M059J (cell line): Measurements from ENCODE around the gene TRIM24.

DNA sequence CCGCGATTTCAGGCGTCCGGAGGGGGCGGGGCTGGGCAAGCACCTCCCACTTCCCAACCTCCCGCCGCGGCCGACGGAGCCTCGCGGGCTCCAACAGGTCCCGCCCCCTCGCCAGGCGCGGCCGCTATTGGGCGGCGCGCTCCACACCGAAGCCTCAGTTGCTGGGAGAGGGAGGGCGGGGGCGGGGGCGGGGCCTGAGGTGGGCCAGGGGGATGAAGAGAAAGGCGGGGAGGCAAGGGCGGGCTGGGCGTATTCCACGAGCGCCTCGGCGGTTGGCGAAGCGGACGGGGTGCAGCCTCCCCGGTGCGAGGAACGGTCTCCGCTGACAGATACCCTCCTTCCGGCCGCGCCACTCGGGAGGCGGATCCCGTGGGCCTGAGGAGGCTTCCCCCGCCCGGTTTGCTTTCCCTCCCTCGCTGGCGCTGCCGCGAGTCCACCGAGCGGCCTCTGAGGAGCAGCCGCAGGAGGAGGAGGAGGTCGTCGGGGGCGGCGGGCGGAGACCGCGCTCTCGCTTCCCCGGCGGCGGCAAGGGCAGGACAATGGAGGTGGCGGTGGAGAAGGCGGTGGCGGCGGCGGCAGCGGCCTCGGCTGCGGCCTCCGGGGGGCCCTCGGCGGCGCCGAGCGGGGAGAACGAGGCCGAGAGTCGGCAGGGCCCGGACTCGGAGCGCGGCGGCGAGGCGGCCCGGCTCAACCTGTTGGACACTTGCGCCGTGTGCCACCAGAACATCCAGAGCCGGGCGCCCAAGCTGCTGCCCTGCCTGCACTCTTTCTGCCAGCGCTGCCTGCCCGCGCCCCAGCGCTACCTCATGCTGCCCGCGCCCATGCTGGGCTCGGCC is at the start of gene TRIM24:
TSS of gene TRIM24 (plus strand) at position 250 of the 836 bp plus-strand sequence.
- RAMPAGE, long total RNA, result no peak

DNA sequence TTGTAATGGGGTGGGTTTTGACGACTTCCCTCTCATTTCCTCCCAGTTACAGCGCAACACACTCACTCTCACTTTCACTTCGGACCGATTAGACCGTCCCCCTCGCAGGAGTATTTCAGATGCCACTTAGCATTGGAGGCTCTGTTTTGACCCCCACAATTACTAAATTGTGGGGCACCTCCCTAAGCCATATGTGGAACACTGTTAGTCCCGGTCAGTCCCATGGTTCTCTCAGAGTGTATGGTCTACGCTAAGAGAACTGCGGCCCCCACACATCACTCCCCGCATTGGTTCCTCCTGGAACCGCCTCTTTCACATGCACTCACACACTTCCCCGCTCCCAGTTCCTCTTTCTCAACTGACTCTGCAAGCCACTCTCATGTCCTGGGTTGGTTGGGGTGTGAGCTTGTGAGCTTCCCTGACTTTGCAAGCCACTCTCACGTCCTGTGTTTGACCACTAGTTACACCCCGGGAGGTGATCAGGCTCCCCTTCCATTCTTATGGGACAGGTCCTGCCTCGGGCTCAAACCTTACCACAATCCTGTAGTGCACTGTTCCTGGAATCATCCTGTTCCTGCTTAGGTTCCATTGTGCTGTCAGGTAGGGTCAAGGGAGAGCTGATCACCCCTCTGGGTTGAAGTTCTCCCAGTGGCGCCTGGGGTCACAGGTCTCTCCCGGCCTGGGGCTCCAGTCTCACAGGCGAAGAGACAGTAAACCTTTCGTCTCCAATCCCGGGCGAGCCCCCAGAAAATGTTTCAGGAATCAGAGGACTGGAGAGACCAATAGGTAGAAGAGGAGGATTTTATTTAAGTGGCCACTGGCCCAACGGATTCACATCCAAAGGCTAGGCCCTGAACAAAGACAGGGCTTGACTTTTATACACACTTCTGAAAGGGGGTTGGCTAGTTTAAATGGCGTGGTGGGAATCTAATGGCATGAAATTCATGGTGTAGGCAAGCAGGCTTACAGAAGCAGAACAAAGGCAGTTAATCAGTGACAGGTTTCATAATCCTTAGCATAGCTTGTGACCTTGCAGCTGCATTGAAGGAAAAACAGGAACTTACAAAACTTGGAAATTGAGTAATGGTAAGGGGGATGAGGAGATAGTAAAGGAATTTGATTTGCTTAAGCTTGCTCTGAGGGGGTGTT is 105.2 kb downstream of the TRIM24 start:
- RAMPAGE, long total RNA, result no peak

- RAMPAGE, long total RNA, result no peak
Observed at GRCh38 chr7:138727203-138727731, 26.1 kb upstream of the SVOPL start.

- RAMPAGE, long total RNA, result no peak
Observed at GRCh38 chr7:138979438-138980435, 1.5 kb downstream of the KIAA1549 start.

GRCh38 chr7:139035107-139035571 is 703 bp downstream of the ZC3HAV1L start:
- RAMPAGE, long total RNA, result no peak

DNA sequence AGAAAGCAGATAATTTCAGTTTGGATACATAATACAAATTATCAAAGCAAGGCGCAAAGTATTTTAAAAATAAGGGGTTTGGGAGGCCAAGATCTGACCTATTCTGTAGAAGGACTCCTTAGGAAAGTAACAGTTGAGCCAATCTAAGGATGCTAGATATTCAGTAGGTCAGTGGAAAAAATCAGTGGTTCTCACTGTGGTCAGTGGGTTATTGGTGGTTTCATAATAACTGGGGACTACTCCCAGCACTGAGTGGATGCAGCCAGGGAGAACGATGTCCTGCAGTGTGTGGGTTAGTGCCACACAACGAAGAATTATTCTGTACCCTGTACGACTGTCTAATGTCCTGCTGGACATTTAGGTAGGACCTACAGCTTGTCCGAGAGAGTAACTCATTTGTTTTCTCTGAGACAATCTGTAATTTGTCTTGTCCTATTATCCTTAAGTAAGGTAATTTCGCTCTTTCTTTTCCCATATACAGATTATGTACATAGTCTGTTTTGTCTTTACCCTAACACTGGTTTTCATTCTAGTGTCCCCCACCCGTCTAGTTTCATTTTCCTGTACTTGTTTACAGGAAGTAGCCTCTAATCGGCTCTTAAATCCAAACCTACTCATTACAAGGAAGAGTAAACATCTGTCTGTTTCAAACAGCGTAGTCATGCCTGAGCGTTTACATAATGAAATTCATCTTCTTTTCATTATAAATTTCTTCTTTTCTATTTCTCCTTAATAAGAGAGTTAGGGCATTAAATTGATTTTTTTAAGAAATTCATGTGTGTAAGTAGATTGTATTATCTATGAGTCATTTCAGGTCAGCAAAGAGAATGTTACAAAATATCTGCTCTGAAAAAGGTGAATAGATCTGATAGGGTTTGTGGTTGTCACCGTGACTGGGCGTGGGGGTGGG is 8.1 kb upstream of the ZC3HAV1L start:
- RAMPAGE, long total RNA, result no peak

DNA sequence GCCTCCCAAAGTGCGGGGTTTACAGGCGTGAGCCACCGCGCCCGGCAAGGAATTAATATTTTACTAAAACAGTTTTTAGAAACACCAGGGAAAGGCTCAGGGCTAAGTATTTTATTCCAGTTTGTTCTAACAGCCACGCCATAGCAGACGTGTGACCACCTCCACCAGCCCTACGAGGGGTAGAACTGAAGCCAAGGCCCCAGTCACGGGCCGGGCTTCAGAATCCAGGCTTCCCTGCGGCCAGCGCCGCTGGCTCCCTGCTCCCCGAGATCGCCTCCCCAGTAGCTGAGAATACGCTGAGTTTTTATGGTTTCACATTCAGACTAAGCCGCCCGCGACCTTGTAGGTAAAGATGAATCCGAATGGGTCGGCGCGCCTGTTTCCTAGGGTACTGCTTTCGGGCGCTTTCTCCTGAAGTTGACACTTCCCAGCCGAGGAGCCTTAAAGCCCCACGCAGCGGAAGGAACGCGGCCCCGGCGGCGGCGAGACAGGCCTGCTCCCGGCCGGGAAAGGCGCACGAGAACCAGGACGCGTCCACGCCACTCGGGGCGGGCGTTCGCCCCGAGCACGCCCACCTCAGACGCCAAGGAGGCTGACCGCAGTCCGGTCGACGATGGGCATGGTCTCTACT is 645 bp upstream of the LUC7L2 start:
- RAMPAGE, long total RNA, result no peak

- RAMPAGE, long total RNA, result no peak
Observed at GRCh38 chr7:139365216-139366150, 5.8 kb downstream of the LUC7L2 start.

DNA sequence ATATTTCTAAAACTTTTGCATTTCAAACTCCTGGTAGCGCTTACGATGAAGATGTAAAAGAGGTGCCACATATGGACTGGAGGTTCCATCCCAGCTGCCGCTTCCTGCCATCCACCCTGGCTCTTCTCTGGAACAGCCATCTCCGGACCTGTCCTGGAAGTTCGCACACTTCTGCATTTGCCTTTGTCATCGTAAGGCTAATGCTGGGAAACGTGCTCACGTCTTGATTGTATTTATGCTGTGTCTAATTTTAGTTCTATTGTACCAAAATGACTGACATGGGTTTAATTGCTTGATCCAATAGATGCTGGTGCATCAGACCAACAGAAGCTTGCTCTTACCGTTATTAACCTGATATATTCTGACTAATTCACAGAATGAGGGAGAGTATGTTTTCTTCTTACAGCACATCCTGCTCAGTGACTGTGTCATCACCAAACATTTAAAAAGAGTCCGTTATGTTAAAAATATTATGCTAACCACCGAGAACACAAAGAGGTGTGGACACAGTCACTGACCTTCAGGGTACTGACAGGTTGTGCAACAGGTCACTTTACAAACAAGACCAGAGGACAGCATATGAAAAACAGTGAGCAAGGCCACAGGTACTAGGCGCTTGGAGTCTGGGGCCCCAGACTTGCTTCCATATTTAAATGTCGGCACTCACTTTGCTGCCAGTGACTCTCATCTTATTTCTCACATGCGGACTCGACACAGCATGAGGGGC is 102.8 kb downstream of the HIPK2 start:
- RAMPAGE, long total RNA, result no peak

DNA sequence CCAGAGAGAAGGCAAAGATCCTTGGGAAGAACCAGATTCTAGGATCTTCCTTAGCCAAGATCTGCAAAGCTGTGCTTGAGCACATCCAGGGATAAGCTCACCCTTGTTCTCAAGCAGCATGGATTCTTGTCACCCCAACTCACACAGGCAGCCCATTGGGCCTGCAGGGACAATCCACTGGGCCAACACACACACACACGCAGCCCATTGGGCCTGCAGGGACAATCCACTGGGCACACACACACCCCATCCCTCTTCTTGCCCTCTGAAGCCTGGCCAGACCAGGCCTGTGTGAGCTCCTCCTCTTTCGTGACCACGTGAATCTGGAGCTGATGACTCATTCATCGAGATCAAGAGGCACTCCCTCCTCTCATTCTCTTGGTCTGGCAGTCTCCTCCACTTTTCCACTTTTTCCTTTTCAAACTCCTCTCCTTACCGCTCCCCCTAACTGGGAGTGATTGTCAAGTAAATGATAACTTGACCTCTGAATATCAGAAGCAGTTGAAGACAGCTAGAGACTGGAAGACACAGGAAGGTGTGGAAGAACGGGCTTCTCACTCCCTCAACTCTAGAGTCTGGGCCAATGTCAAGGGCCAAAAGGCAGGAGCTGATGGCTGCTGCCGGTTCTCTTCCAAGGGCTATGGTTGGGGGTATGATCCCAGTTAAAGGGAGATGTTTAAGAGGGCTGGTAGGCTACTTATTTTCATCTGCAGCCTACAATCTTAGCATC is 89.7 kb downstream of the HIPK2 start:
- RAMPAGE, long total RNA, result no peak

DNA sequence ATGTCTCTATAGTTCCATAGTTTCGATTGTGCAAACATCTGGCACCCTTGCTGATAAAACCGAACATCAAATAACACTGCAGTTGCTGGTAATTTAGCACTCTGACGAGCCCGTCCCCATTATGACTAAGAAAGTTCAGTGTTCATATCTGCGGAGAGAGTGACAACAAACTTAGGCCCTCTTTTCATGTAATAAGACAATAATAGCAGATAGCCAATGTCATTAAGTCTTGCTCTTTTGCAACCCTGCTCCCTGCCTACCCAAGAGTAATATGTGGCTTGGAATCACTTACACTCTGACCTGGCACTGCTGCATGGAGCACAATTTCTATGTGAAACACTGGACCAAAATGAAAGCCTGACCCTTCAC is 86.6 kb downstream of the HIPK2 start:
- RAMPAGE, long total RNA, result no peak

DNA sequence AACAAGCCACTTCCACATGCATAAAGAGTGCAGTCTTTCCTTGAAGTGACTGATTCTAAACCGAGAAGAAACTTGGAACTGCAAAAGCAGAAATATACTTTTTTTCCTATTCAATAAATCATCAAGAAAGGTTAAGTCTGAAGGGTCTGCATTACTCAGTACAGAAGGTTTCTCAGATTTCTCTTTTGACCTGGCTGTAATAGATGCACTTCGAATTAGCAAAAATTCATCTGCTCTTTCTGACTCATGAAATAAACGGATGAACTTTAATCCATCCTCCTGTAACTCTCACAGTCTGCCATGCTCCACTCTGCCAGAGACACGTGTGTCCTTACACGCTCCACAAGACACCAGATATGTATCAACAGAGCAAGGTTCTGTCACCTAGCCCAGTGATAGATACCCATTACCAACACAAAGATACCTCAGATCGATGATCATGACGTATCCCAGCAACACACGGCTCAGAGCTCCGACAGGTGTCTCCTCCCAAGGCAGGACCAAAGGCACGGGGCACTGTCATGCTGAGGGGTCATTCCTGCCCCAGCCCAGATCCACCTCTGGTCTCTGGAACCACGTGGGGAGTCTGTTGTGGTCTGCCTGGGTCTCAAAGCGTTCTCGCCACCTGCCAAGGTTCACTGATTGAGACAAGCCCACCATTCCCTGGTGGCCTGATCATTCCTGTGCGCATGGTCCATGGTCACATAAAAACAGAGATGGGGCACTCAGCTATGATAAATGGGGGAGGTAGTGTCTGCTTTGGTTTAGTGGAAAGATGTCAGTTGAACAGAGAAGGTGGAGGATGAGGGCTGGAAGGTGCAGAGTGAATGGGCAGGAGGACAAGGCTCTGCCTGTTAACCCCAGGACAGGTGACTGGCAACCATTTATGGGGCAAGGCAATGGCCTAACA is 83.6 kb downstream of the HIPK2 start:
- RAMPAGE, long total RNA, result no peak

DNA sequence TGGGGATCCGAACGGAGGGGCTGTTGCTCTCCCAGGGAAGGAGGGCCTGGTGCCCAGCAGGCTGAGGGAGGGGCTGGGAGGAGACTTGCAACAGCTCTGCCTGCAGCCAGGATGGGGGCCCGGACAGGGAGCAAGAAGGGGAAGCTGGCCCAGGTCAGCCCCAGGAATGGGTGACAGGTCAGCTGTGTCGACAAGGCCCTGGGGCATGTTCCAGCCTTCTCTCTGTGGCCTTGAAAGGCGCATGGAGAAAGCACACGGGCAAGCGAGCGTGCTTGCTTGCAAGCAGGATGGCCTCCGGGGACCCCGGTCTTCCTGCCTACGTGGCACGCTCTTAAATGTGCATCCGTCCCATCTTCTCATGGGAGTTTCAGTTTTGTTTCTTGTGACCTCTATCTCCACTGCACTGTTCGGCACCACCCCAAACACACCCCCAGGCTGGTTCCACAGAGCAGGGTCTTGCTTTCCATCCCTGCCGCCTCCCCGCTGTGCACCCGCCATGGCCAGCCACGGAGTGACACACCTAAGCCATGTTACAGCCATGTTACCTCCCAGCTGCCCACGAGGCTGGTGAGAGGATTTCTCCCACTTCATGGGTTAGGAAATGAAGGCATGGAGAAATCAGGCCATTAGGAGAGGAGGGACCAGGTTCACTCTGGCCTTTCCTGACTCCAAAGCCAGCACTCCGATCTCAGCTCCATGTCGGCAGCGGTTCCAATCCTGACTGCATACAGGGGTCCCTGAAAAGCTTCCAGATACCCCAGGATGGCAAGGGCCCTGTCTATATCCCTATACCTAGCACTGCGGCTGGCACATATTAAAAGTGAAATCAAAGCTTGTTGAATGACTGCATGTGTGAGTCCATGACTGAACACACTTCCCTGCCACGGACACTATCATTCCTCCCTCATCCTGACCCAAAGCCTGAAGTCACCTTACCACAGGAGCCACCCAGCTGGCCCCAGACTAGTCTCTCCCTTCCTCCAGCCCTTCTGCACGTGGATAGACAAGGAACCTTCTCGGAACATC is 63.1 kb downstream of the HIPK2 start:
- RAMPAGE, long total RNA, result no peak

DNA sequence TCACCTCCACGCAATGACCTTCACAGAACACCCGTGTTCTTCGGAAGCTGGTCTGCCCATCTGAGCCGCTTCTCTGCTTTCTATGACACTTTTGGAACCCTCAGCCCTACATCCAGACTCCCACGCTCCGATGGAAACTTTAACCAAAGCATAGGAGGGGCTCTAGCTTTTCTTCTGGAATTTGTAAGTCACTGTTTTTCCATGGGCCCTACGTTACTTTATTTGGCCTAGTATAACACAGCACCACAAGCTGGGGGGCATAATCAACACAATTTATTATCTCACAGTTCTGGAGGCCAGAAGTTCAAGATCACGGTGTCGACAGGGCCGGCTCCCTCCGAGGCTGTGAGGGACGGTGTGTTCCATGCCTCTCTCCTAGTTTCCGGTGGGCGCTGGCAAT is 29.7 kb downstream of the HIPK2 start:
- RAMPAGE, long total RNA, result no peak

GRCh38 chr7:139760681-139761000 is 17.2 kb downstream of the HIPK2 start:
- RAMPAGE, long total RNA, result no peak

DNA sequence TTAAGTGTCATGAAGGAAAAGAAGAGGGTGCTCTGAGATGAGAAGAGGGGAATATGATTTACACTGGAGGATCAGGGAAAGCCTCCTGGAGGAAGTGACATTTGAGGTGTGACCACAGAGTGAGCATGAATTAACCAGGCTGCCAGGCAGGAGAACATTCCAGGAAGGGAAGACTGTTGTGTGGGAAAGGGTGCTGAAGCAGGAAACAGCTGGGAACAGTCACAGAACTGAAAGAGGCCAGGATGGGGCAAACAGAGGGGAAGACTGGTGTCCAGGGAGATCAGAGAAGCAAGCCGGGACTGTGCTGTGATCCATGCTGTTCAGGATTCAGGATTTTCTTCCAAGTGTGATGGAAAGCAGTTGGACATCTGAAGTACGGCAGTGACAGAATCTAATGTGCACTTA is 14.9 kb downstream of the HIPK2 start:
- RAMPAGE, long total RNA, result no peak

DNA sequence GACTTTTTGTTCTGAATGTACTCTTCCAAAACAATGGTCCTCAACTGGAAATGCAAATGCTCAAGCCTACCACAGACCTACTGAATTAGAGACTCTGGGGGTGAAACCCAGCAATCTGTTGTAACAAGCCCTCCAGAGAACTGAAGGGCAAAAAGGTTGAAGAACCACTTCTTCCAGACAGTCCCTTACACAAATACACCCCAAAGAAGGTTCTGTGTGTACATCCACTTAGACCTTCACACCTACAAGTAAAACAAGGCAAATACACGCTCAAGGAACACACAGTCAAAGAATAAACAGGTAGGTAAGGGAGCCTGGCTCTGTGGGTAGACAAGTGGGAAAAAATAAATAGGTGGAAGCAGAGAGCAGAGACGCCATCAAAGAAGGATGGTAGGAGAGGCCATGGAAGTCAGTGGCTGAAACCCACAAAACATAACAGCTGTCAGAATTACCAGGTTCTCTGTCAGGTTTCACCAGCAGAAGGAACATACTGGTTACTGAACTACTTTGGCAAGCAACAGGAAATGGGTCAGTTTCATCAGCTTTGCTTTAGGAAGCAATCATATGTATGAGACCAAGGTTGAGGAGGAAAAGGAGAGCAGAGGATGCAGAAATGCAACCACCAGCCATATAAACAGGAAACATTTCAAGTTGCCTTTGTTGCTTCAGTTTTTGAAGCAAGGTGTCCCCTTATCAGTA is 10.5 kb downstream of the HIPK2 start:
- RAMPAGE, long total RNA, result no peak

GRCh38 chr7:139984228-139985043 is 78.3 kb downstream of the PARP12 start:
- RAMPAGE, long total RNA, result no peak

- RAMPAGE, long total RNA, result no peak
Observed at GRCh38 chr7:140048985-140049544, 13.7 kb downstream of the PARP12 start.

DNA sequence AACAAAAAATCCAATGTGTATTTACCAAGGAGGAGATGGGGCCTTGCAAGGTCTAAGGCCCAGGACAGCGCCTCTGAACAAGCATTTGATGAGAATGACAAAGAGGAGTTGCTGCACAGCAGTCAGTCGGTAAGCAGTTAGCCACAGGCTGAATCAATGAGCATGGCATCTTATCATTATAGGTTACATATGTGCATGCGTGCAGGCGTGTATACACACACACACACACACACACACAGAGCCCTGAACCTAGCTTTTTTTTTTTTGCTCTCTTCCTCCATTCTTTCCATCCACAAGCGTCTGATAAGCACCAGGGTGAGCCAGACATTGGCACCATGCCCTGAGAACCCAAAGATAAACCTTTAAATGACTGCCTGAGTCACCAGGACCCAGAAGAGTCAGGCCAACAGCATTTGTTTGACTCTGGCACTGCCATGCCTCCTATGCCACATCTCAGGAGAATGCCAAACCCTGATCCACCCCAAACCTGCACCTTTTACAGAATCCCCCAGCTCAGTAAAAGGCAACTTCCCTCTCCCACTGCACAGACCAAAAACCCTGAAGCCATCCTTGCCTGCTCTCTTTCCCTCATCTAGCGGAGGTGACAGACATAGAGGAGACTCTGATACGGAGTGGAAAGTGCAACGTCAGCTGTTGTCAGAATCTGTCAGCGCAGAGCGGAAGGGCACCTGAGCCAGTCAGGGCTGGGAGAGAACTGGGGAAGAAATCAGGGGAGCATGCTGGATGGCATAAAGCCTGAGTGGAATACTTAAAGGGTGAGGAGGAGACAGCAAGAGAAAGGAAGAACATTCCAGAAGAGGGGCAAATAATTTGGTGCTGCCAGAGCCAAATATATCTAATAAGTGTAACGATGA is 3.4 kb downstream of the PARP12 start:
- RAMPAGE, long total RNA, result no peak